Cardiac septum (tissue), 1 donor: ENCODE measurements around the genes PKD1L1, IKZF1 and FIGNL1.

- PRO-cap: unidirectional peak, plus-strand start at chr7:47577389; unidirectional peak, plus-strand start at chr7:47577575
Measured at GRCh38 chr7:47576543-47577875, 4.9 kb downstream of the TNS3 start.

DNA sequence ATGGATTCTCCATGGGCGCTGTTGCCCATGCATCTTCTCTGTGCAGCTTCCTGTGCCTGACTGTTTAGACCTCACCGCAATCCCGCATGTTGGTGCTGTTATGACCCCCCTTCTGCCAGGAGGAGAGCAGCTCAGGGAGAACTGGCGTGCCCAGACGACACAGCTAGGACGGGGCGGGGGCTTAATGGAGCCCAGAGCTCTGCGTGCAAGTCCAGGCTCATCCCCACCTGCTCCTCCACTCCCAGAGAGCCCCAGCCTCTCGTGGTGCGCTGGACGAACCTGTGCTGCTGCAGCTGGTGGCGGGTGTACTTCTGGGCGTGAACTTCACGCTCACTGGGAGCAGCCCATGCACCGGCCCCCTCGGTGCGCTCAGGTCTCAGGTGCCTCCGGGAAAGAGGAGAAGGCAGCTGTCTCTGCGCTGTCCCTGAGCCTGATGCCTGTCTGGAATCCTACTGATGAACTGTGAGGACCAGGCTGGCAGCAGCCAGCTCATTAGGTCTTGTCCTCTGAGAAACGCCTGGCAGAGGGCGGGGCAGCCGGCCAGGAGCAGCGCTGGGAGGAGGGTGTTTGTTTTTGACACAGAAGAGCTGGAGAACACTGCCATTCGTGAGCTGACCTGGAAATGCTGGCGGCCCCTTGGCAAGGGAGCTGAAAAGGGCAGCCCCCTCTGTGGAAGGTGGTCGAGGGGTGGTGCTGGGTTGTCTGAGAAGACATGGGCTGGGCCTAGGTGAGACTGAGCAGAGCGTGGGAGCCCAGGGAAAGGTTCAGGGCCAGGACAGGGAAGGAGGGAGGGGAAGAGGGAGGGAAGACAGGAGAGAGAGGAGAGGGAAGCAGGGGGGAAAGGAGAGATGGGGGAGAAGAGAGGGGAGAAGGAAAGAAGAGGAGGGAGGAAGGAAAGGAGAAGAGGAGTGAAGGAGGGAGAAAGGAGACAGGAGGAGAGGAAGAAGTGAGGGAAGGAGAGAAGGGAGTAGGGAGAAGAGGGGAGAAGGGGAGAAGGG is 53.3 kb upstream of the TNS3 start:
- PRO-cap: no peak

- PRO-cap: unidirectional peak, minus-strand start at chr7:47948454
Measured at GRCh38 chr7:47948178-47948869, at the start of gene PKD1L1. PKD1L1 (minus strand) TSS chr7:47948466.

- PRO-cap: no peak
Measured at GRCh38 chr7:47970950-47971175, 8.6 kb downstream of the HUS1 start.

DNA sequence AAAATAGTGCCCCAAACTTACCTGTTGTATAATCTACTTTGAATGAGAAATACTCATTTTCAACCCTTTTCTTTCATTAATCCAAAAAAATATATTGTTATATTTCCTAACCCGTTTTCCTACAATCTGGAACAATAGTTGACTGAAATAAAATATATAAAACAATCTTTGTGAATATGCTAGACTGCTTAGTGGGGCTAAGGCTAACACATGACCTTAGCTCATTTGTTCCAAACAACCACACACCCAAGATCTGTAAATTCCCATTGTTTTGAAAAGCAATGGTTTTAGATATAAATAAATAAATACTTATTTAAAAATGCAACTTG is 7.5 kb downstream of the HUS1 start:
- PRO-cap: no peak

DNA sequence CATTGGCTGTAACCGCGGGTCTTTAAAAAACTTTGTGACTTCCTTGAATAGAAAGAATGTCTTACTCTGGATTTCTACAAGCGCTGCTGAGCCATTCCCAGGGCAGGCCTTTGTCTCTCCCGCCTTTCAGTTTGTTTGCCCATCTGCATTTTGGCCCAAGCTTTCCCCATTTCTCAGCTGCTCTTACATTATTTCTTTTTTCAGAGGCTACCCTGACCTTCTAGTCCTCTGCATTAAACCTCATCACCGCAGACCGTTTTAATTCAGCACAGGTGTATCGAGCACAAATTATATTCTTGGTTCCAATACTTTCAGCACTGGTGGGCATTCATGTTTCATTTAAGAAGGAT is 1.5 kb downstream of the UPP1 start:
- PRO-cap: no peak

- PRO-cap: no peak
Measured at GRCh38 chr7:48096346-48096858, 7.3 kb downstream of the UPP1 start.

- PRO-cap: no peak
Measured at GRCh38 chr7:48101497-48102754, 12.9 kb downstream of the UPP1 start.

DNA sequence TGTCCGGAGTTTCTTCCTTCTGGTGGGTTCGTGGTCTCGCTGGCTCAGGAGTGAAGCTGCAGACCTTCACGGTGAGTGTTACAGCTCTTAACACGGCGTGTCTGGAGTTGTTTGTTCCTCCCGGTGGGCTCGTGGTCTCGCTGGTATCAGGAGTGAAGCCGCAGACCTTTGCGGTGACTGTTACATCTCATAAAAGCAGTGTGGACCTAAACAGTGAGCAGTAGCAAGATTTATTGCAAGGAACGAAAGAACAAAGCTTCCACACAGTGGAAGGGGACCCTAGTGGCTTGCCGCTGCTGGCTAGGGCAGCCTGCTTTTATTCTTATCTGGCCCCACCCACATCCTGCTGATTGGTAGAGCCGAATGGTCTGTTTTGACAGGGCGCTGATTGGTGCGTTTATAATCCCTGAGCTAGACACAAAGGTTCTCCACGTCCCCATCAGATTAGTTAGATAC is 30.7 kb downstream of the ABCA13 start:
- PRO-cap: no peak

GRCh38 chr7:49630465-49630792 is 143.0 kb upstream of the VWC2 start:
- PRO-cap: bidirectional peak, plus-strand start at chr7:49630954, minus-strand start at chr7:49630729

DNA sequence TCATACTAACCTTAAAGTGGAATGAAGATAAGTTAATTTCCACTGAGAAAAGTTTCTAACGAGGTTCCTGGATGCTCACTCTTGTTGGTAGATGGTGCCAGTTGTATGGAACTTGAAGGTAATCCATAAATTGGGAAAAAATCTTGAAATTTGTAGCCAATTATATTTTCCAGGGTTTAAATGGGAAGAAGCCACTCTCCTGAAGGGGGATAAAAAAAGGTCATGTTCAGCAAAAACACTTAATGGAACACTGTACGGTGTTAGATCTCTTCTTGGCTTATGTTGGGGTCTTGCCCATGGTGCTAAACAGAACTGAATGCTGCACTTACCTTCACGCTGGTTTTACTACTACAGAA is 24.5 kb downstream of the SPATA48 start:
- PRO-cap: no peak

- PRO-cap: no peak
Measured at GRCh38 chr7:50182849-50183176, 87.1 kb downstream of the SPATA48 start.

DNA sequence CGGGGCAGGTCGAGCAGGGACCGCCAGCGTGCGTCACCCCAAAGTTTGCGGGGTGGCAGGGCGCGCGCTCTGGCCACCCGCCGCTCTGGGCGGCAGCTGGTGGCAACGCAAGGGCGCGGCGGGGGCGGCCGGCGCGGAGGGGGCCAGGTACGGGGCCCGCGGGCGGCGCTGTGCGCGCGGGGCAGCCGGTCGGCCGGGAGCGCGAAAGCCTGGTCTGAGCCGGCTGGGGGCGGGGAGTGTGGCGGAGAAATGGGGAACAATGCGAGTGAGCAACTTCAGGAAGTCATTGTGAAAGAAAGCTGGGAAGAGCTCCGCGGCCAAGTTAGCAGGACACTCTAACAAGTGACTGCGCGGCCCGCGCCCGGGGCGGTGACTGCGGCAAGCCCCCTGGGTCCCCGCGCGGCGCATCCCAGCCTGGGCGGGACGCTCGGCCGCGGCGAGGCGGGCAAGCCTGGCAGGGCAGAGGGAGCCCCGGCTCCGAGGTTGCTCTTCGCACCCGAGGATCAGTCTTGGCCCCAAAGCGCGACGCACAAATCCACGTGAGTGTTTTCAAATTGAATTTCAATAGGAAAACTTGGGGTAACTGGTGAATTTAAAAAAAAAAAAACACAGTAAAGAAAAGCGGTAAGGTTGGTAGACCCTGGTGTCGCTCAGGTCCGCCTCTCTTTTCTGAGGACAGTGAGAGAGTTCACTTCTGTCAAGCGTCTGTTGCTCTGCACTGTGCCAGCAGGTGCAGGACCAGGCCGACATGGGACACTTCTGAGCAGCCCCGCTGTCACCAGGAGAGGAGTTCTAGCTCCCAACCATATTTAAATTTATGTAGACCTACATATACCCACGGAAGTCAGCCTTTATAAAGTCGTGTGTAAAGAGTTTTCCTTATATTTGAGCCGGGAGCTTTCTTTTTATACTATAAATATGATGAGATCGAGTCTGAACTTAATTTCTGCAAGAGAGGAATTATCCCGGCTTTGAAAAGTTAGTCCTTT is at the start of gene IKZF1:
Gene IKZF1 (plus strand): TSS at position 333 of the 989 bp plus-strand sequence.
- PRO-cap: unidirectional peak, plus-strand start at position 286 of the sequence

DNA sequence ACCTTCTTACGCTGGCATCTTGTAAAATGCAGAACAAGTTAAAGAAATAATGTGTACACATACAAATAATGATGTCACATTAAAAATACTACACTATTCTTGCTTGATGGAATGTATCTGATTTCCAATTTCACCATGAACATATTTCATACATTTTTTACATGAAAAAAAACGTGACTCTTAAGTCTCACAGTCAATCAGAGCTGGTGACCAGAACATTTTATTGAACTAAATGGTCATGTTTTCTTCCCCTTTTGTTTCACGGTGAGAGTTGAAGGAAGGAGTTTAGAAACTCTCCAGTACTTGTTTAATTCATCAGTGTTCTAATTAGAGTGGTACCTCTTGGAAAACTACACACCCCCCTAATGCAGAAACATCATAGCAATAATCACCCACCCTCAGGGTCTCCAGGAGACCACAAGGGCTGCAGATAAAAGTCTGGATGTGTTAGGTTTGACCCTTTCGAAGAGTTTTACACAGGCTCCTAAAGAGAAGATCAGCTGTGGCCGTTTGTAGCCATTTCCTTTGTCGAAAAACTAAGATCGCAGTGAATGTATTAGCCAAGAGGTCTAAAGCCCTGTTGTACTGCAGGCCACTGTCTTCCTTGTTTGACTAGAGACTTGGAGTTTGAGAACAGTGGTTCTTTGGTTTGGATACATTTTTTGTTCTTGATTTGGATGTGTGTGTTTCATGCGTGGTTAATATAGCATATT is 1.8 kb downstream of the IKZF1 start:
- PRO-cap: no peak

GRCh38 chr7:50353035-50353631 is 48.6 kb downstream of the IKZF1 start:
- PRO-cap: no peak

- PRO-cap: bidirectional peak, plus-strand start at chr7:50450456, minus-strand start at chr7:50450347
Measured at GRCh38 chr7:50450170-50450660, at the start of gene FIGNL1. FIGNL1 (minus strand) TSS chr7:50450350.

GRCh38 chr7:50534748-50535298 is 30.4 kb downstream of the DDC start:
- PRO-cap: no peak

DNA sequence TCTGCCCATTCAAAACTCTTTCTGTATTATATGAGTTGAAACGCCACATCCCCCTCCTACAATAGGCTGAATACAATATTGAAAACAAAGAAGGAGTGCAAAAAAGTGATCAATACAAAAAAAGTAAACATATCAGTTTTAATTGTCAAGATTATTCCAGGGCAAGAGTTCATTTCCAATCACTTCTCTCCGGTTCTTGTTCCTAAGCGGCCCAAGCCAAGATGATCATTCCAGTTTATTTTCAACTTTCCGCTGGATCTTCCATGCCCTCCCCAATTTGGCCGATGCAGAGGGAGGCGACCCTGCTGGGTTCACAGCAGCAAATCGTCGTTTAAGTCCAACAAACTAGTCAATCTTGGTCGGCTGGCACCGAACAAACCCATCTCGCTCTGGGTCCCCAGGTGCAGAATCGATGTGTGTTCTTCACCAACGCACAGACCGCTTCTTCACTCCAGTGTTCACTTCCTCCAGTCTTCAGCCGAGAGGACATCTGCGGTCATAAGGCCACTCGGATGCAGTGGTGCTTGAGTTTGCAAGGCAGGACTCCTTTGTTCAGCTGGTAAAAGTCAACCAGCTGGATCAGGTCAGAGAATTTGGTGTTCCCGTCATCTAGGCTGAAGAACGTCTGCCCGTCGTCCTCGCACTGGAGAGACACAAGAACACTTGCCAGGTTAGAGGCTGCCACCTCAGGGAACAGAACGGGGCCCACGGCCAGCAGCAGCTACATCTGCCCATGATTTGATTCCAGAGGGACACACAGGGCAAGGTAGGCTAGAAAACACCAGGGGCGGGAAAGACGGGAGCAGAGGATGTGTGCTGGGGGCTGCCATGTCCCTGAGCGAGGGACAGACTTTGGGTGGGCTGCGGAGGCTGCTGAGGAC is 27.5 kb upstream of the DDC start:
- PRO-cap: no peak

- PRO-cap: unidirectional peak, minus-strand start at chr7:50654021
Measured at GRCh38 chr7:50653844-50654688, 88.9 kb upstream of the DDC start.

- PRO-cap: no peak
Measured at GRCh38 chr7:50962955-50963376, 180.3 kb upstream of the GRB10 start.